ENCODE measurements around a stretch of chr7.

- PRO-cap: no peak
- RAMPAGE, long total RNA, 4 experiments: no peak in any of the 4 experiments
These were observed 9.4 kb downstream of the RHBDD2 start for GRCh38 chr7:75887831-75889096.

GRCh38 chr7:75889554-75890381, 10.9 kb downstream of the RHBDD2 start:
- PRO-cap: no peak
- RAMPAGE, long total RNA, 4 experiments: no peak in any of the 4 experiments

DNA sequence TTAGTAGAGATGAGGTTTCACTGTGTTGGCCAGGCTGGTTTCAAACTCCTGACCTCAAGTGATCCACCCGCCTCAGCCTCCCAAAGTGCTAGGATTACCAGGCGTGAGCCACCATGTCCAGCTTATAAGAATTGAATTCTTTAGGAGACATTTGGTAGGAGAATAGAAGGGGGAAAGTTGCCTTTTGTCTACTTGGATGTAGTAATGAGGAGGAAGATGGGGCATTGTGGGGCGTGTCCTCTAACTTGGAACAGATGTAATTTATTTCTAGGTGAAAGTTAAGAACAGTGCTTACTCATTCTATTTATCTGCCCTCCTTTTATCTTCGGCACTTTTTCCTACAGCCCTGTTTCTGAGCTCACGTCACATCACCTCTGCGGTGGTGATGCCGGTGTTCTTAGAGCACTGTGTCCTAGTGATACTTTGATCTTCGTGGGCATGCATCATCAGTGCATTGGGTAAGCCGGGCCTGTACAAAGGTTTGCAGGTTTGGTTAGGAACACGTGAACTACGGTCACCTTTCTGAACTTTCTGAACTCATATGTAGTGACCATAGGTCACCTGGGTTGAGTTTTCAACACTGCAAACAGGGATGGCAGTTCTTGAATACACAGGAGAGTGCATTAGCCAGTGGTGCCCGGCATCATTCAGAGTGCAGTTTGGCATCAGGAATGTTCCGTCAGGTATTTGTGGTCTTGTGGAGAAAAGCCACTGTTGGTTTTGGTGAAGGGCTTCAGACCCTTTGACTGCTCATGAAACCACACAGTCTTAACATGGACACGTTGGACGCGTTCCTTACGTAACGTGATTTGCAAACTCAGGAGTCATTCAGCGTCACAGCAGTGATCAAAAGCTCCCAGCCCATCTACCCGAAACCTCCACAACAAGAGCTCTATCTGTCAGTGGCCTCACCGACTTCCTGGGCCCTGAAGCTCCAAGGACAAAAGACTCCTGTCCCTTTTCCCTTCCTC, 5.6 kb downstream of the POR start:
- PRO-cap: unidirectional peak, minus-strand start at position 376 of the sequence
- RAMPAGE, long total RNA, 4 experiments: no peak in any of the 4 experiments

DNA sequence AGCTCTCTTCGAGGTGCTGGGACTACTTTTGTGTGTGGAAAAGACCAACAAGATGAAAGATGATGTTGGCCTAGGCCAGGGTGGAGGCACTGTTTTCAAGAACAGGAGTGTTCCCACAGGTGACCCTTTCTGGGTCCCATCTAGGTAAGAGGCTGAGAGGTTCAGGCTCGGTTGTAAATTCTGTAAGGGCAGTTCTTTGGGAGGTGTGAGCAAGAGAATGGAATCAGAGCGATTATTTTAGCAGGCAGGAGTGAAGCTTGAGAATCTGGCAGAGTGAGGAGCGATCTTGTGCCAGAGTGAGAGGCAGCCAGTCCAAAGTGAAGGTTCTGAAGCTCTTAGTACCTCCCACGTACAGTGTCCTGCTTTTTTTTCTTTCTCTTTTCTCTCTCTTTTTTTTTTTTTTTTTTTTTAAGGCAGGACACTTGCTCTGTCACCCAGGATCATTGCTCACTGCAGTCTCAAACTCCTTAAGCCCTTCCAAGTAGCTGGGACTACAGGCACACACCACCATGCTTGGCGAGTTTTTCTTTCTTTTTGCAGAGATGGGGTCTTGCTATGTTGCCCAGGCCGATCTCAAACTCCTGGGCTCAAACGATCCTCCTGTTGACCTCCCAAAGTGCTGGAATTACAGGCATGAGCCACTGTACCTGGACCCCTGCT, 10.8 kb downstream of the POR start:
- PRO-cap: no peak
- RAMPAGE, long total RNA, 4 experiments: no peak in any of the 4 experiments

DNA sequence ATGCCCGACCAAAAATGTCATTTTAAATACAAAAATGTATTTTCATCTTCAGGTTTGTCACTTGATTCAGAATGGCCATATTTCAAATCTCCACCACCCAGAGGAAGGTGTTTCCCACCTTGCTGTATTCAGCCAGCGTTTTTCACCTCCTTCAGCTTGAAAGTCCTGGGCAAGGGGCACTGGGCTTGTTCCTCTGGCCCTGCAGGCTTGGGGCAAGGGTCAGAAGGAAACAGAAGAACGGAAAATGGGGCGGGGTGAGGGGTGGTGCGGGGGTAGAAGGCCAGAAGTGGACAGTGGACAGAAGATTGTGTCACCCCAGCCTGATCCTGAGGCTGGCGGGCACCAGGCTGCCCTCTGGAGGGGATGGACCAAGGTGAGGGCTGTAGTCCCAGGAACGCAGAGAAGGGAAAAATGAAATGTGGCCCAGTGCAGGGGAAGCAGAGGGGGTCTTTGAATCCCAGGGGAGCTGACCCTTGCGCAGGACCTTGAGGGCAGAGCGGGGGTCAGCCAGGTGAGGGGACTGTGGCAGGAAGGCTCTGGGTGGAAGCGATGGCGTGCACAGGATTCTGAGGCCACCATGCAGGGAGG, 23.1 kb downstream of the TMEM120A start:
- PRO-cap: no peak
- RAMPAGE, long total RNA, 4 experiments: no peak in any of the 4 experiments

DNA sequence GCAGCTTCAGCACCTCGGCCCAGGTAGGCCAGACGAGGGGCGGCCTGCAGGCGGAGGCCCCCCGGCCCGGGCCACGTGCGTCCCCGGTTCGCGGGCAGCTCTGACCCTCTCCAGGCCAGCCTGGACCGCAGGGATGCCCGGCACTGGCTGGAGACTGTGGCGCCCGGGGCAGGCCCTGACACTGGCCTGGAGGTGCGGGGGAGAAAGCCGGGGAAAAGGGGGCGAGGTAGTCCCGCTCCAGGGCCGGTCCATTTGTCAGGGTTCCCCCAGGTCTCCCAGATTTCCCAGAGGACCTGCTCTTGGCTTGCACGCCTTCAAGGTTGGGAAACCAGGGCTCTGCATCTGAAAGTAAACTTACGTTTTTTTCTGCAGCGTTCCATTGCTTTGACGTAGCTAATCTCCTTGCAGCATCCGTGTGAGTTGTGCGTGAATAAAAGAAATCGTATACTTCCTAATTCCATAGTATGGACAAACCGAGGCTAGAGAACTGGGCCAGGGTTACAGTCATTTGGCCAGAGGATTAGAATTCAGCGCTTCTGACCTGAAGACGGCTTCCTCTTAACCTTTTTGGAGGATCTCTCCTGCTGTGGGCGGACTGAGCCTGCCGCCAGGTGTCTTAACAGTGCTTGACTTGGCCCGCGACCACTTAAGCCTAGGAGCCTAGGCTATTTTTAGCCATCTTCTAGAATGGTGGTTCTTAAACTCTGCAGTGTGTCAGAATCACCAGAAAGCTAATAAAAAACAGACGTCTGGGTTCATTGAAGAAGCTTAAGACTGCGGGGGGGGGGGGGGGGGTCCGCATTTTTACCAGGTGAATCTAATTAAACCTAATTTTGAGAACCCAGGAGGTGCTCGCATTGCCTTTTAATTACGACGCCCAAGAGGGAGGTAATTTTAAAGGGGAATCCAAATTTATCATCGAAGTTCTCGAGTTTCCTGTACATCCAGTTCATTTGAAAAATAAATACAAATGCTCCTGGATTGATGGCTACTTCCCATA, 598 bp downstream of the MDH2 start:
- PRO-cap: unidirectional peak, minus-strand start at position 316 of the sequence
- RAMPAGE, long total RNA, 4 experiments: no peak in any of the 4 experiments

- PRO-cap: no peak
- RAMPAGE, long total RNA, 4 experiments: no peak in any of the 4 experiments
These were observed 9.8 kb downstream of the MDH2 start for GRCh38 chr7:76057563-76058313.

DNA sequence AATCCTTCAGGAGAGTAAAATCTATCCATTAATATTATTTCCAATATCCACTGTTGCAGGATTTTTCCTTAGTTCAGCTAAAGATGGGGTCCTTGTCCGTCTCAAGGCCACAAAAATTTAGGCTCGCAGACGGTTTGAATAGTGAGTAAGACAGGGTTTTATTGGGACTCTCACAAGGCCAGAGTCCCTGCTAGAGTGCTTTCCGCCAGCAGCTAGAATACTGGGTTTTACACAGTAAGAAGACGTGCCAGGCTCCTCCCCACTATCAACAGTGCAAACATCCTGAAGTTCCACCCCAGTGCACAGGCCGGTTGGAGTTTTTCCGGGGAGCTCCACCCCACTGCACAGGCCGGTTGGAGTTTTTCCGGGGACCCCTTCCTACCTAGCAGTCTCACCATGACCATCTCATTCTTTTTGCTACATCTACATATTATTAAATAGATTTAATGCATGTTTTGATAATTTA, 61.0 kb downstream of the MDH2 start:
- PRO-cap: bidirectional peak, plus-strand start at position 305 of the sequence, minus-strand start at position 214 of the sequence
- RAMPAGE, long total RNA, 4 experiments: start-site peak on the minus strand in 2 of 4 experiments, centred at positions 161 to 210 of the sequence, 9 to 12 reads per replicate

- PRO-cap: no peak
- RAMPAGE, long total RNA, 4 experiments: no peak in any of the 4 experiments
These were observed 9.9 kb upstream of the SRRM3 start for GRCh38 chr7:76191709-76192207.

DNA sequence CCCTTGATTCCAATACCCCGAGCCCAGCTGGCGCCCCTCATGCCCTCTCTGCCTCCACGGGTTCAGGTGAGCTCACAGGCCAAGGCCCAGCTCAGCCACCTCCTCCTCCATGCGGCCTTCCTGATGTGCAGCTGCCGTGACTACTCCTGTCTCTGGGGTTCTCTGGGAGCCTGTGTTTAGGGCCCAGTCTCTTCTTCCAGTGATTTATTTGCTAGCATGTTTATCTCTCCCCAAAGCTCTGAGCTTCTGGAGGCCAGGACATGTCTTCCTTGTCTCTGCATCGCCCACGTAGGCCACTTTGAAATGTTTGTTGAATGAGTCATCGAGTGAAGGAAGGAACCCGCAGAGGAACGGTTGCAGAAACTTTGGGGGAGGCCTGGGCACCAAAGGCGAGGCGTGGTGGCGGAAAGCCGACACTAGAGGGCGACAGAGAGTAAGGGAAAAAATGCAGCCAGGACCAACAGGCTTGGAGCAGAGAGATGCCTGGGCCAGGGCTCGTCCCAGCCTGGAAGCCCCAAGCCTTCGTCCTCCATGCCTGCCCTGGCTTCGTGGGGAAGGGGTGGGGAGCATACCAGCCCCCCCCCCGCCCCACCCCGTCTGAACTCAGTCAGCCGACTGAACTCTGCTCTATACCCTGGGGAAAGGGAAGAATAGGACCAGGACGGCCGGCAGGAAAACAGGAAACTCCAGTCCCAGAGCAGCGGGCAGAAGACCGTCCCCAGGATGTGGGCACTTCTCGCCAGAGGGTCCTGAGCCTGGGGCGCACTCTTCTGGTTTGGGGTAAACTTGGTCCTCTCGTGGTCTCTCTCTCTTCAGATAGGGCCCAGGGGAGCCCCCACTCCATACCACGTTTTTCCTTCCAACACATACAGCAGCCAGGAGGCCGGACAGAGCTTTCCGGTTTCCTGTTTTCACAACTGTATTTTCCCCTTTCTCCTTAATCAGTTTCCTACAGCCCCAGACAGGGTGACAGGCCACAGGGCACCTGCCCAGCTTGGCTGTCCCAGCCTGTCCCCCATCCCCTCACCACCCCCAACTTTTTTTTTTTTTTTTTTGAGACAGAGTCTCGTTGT, 10.8 kb upstream of the HSPB1 start:
- PRO-cap: unidirectional peak, plus-strand start at position 679 of the sequence
- RAMPAGE, long total RNA, 4 experiments: no peak in any of the 4 experiments

DNA sequence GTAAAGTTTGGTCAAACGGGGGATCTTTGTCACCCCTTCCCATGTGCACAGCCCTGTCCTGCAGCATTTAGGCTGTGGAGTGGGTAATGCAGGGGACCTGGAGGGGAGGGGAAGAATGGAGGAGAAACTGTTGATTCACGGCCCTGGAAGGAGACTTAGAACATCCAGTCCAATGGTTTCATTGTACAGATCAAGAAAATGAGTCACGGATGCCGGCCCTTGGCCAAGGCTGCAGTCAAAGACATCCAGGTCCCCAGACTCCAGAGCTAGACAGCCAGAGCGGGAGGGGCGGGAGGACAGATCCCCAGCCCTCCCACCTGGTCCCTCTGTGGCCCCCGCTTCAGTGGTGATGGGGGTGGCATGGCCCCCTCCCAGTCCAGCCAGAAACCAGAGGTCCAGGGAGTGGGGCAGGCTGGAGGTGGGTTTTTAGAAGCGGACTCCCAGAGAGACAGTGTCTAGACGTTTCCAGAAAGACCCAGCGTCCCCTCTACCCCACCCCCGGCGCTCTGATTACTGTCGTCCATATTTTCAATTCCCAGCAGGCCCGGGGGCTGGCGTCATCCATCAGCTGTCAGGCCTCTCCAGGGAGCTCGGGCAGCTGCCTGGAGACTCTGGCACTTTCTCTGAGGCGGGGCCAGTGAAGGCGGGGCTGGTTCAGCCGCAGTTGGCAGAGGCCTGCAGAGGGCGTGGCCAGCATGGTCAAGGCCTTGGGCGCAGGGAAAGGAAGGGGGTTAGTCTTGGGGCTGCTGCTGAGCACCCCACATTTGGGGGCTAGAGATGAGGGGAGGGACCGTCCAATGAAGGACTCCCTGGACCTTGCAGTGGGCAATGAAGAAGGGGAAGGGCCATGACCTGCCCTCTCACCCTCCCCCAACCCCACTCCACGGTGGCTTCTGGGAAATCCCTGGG, 8.0 kb upstream of the HSPB1 start:
- PRO-cap: bidirectional peak, plus-strand start at position 277 of the sequence, minus-strand start at position 157 of the sequence; bidirectional peak, plus-strand start at position 734 of the sequence, minus-strand start at position 625 of the sequence
- RAMPAGE, long total RNA, 4 experiments: no peak in any of the 4 experiments

- PRO-cap: bidirectional peak, plus-strand start at chr7:76318314, minus-strand start at chr7:76318003
- RAMPAGE, long total RNA, 4 experiments: no peak in any of the 4 experiments
These were observed 15.0 kb downstream of the HSPB1 start for GRCh38 chr7:76317259-76318152.

DNA sequence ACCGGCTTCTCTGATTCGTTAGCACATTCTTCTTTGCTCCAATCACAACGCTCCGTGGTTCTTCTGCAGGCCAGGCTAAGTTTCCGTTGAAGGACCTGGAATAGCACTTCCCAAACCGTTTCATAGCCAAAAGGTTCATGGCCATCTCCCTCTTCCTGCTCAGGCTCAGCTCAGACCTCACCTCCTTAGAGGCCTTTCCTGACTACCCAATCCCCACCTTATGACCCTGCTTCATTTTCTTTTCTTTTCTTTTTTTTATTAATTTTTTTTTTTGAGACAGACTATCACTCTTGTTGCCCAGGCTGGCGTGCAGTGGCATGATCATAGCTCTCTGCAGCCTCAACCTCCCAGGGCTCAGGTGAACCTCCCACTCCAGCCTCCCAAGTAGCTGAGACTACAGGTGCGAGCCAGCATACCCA, 24.5 kb upstream of the YWHAG start:
- PRO-cap: no peak
- RAMPAGE, long total RNA, 4 experiments: no peak in any of the 4 experiments

DNA sequence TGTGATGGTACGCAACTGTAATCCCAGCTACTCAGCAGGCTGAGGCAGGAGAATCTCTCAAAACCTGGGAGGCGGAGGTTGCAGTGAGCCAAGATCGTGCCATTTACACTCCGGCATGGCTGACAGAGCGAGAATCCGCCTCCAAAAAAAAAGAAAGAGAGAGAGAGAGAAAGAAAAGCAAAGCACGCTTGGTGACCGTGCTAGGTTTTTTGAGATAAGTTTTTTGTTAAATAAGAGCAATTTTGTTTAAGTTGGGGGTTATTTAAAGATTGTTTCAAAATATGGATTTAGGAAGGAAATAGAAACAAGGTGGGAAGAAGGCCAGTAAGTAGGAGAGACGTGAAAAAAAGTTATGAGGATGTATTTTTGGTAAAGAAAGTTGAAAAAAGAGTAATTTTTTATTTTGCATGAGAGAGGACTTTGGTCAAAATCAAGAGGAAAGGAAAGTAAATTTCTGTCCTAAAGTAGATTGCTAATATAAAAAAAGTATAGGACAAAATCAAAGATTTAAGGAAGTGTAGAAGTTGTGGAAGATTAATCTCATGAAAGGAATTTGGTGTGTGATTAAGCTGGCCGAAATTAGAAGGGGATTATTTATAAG, 3.3 kb downstream of the POMZP3 start:
- PRO-cap: no peak
- RAMPAGE, long total RNA, 4 experiments: start-site peak on the plus strand in 2 of 4 experiments, centred at positions 92 to 118 of the sequence, 8 to 12 reads per replicate

DNA sequence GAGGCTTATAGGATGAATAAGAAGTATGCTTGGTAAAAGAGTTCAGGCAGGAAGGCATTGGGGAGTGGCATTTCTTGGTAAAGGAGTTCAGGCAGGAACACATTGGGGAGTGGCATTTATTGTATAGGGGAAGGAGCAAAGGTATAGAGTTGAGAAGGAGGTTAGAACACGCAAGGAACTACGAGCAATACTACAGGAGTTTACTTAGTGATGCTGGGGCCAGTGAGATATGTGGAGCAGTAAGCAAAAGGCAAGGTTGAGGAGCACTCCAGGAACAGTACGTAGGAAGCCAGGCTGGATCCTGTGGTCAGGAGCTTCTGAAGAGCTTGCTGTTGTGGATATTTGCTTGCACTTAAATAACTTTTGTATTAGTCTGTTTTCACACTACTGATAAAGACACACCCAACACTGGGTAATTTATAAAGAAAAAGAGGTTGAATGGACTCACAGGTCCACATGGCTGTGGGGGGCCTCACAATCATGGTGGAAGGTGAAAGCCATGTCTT, 202.2 kb upstream of the POMZP3 start:
- PRO-cap: no peak
- RAMPAGE, long total RNA, 4 experiments: start-site peak on the plus strand in 1 of 4 experiments, centred at position 274 of the sequence, 16 reads per replicate

DNA sequence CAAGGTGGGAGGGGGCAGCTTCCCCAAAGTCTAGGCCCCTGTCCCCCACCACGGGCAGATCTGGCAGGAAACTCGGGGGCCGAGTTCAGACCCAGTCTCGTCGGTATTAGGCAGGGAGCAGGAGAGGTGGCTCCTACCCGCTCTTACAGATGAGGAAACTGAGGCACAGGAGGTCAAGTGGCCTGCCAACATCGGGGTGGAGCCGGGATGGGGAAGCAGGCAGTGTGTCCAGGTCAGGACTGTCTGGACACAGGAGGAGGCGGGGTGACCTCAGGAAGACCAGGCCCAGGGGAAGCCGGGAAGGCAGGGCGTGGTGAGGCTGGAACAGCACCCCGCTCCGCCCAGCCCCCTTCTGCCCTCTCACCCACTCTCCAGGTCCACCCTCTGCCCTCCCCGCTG, 26.2 kb downstream of the SPDYE17 start:
- PRO-cap: unidirectional peak, minus-strand start at position 245 of the sequence
- RAMPAGE, long total RNA, 4 experiments: no peak in any of the 4 experiments

DNA sequence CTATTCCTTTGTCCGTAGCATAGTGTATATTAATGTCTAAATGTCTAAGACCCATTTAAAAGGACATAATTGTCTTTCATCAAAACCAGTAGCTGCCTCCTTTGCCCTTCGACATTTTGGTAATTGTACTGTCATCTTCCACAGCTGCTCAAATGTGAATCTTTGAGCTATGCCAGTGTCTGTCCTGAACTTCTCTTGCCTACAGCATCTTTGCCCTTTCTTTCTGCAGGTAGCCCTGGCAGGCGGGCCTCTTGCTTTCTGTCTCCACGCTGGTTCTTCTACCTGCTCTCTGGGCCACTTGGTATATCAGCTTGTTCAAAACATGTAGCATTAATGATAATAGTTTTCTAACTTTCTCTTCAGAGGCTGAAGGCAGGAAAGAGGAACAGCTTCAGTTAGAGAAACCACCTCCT, 806 bp upstream of the FGL2 start:
- PRO-cap: unidirectional peak, minus-strand start at position 291 of the sequence
- RAMPAGE, long total RNA, 4 experiments: no peak in any of the 4 experiments

DNA sequence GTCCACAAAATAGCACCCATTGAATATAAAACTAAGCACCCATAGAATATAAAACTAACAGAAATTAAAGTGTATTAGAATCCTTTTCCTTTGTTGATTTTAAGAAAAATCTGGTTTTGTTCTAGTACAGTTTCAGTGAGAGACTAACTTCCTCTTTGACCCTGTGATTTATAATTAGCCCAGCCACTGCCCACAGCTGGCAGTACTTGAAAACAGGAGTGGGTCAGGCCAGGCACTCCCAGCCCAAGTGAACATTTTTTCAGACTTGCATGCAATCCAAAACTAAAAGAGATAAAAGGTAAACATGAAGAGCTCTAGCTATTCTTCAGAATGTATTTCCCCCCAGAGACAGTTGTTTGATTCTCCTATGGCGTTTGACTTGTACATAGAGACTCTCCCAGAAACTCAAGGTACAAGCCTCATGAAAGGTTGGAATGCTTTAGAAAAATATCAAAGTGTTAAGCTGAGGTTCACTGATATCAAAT, 70.1 kb upstream of the FGL2 start:
- PRO-cap: no peak
- RAMPAGE, long total RNA, 4 experiments: no peak in any of the 4 experiments

GRCh38 chr7:77281856-77282932, 82.6 kb upstream of the FGL2 start:
- PRO-cap: no peak
- RAMPAGE, long total RNA, 4 experiments: start-site peak on the plus strand in 1 of 4 experiments, at chr7:77282590-77282689 at its widest, 12 reads per replicate

GRCh38 chr7:77330433-77330922, 85.7 kb downstream of the GSAP start:
- PRO-cap: no peak
- RAMPAGE, long total RNA, 4 experiments: no peak in any of the 4 experiments